HT1080 (cell line): ENCODE measurements around a stretch of chr6.

DNA sequence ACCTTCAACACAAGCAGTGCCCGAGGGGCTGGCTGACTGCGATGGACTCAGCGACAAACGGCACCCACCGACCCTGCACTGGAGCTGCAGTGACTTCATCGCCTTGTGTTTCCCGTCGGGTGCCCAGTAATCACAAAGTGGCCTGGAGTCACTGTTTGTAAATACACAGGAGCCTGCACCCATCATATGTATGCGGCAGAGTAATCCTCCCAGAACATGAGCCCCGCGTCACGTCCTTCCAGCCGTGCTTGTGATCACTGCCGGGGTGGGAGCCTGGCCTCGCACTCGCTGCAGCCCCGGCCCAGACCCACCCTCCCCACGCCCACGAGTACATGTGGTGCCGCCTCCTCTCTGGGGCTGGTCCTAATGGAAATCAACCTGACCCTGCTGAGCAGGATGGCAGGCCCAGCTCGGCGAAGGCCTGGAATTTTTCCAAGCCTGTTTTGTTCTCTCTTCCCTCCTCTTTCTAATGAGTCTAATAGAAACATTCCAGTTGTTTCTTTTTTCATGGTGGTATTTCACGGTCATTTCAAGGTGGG lies 16.4 kb downstream of the SMOC2 start:
RAMPAGE:
- cytosol, long total RNA: no peak
- long total RNA: no peak
- nucleus, long total RNA: no peak

RAMPAGE:
- cytosol, long total RNA: no peak
- long total RNA: no peak
- nucleus, long total RNA: no peak
These were observed 197.7 kb downstream of the SMOC2 start for GRCh38 chr6:168638659-168639187.

DNA sequence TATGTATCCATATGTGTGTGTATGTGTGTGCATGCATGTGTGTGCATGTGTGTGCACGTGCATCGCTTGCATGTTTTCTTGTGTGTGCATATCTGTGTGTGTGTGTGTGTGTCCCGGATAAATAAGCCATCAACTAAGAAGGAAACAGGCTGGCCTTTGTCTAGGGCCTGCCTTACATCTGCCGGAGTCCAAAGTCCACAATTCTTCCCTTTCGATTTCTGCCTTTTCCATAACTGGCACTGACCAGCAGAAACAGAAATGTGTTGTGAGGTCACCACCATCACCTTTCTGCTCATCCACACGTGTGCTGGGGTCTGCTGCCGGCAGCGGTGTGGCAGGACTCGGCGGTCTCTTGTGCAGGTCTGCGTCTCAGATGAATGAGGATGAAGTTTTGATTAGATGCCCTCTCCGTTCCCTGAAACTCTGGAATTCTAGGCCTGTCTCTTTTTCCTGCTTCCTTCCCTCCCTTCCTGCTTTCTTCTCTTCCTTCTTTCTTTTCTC lies 358.0 kb downstream of the THBS2 start:
RAMPAGE:
- cytosol, long total RNA: no peak
- long total RNA: no peak
- nucleus, long total RNA: no peak

DNA sequence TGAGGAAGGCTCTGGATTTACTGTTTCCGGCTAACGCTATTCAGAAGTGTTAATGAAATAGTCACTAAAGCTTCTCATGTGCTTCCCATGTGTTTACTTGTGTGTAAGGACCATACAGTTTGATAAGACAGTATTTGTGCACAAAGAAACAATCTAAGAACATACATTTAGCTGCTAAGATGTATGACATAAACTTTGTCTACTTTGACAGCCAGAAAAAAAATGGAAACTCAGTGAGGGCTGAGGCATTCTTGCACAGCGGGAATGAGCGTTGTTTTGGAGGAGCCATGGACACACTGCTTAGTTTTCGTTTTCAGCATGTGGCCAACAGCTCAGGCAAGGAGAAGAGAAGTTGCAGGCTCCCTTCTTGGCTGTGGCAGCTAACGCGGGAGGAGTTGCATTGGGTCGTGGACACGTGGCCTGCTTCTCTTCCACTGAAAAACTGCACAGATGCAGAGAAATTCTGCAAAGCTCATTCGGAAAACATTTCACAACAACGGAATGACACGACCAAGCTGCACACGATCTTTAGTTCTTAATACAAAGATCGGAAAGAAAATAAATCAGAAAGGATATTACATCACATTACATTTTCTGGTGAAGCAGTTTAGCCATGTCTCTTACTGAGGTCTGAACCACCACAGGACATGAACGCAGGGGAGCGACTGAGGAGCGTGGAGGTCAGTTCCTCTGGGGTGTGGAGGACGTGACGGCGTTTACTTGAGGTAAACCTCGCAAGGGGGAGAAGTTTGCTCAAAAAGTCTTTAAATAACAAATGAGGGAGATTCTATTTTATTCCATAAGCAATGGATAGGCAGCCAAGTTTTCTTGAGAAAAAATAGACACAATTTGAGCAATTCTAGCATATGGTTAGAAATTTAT lies 178.5 kb downstream of the THBS2 start:
RAMPAGE:
- cytosol, long total RNA: no peak
- long total RNA: no peak
- nucleus, long total RNA: no peak

RAMPAGE:
- cytosol, long total RNA: no peak
- long total RNA: no peak
- nucleus, long total RNA: no peak
These were observed 651 bp downstream of the THBS2 start for GRCh38 chr6:169252752-169253637.

DNA sequence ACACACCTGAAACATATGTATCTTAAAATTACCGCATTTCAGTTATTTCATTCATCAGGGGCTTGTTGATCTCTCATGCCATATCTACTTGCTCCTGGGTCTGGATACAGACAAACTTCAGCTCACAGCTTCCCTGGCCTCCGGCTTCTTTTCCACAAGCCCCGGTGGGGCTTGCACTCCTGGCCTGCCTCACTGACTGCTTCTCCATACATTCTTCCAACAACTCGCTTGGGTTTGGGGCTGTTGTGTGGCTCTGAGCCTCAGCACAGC lies 58.6 kb upstream of the THBS2 start:
RAMPAGE:
- cytosol, long total RNA: no peak
- long total RNA: no peak
- nucleus, long total RNA: no peak

DNA sequence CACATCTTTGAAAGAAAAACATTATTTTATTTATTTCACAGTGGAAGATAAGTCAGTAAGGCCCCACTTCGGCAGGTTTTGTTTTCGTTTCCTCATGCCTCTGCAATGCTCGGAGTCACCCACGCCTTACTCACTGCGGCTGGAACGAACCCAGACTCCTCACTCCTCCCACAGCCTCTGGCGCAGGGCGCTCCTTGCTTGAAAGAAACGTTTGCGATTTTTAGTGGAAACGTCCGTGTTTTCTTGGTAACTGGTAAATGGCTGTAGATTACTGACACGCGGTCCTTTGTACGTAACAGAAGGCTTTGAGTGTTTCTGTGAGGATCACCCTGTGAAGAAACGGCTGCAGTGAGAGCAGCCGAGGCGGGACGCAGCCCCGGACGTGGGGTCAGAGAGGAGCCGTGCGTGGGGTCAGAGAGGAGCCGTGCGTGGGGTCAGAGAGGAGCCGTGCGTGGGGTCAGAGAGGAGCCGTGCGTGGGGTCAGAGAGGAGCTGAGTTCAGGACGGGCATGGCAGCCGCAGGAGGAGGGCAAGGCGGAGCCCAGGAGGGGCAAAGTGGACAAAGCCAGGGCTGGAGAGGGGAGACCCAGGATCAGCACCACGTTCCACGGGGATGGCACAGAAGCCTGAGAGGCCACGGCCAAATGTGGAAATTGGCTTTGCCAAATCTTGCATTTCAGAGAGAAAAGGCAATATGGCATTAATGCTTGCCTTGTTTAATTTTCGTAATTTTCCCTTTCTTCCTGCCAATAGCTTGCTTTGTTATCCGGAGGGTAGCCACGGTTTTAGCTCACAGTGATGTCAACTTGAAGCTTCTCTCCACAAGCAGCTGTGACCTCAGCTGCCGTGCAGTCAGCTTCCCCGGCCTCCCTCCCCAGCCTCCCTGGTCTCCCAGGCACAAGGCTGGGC lies 198.7 kb upstream of the THBS2 start:
RAMPAGE:
- cytosol, long total RNA: no peak
- long total RNA: no peak
- nucleus, long total RNA: no peak

GRCh38 chr6:169690301-169690835 lies 11.5 kb downstream of the WDR27 start:
RAMPAGE:
- cytosol, long total RNA: no peak
- long total RNA: no peak
- nucleus, long total RNA: no peak

DNA sequence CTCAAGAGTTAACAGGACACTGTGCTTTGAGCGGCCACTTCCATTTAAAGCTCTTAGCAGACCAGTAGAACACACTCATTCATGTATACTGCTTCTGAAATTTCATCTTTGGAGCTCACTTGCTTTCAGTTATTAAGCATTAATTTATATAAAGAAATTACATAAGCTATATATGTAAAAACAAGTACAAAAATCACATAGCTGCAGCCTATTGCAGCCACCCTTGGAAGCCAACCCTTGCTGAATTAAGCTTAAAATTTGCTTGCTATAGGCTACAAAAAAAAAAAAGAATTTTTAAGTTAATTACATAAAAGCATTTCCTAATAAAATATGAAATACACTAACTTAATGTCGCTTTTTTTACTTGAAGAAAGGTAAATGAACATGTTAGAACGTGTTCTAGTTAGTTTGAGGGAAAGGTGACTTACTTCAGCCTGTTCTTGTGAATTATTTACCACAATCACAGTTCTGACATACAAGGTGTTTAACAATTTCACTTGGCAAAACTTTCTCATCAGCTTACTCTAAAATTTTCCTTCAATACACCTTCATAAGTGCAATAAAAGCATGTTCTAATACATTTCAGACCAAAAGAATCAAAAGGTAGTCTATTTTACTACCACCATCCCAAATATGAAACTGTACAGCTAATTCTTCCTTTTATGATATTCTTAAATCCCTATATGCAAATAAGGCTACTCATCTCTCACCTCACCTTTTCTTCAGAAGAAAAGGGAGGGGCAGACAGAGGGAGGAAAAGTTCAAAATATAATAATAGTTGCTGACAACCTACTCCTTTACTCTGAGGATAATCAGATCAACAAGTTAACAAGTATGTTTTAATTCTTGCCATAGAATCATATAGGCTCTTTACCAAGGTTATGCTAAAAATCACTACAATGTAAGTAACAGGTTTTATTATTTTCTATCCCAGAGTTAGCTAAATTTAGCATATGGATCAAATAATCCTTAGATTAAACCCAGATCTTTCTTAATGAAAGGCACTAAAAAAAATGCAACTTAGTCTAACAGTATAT lies 7.2 kb downstream of the C6orf120 start:
RAMPAGE:
- cytosol, long total RNA: no peak
- long total RNA: no peak
- nucleus, long total RNA: no peak

GRCh38 chr6:169714099-169715201 lies 9.8 kb downstream of the PHF10 start:
RAMPAGE:
- cytosol, long total RNA: no peak
- long total RNA: no peak
- nucleus, long total RNA: no peak

RAMPAGE:
- cytosol, long total RNA: no peak
- long total RNA: no peak
- nucleus, long total RNA: no peak
These were observed 1.4 kb upstream of the PHF10 start for GRCh38 chr6:169725635-169726181.

RAMPAGE:
- cytosol, long total RNA: no peak
- long total RNA: no peak
- nucleus, long total RNA: no peak
These were observed 100.6 kb downstream of the ERMARD start for GRCh38 chr6:169851622-169852811.

GRCh38 chr6:169868171-169868867 lies 116.9 kb downstream of the ERMARD start:
RAMPAGE:
- cytosol, long total RNA: no peak
- long total RNA: no peak
- nucleus, long total RNA: no peak

DNA sequence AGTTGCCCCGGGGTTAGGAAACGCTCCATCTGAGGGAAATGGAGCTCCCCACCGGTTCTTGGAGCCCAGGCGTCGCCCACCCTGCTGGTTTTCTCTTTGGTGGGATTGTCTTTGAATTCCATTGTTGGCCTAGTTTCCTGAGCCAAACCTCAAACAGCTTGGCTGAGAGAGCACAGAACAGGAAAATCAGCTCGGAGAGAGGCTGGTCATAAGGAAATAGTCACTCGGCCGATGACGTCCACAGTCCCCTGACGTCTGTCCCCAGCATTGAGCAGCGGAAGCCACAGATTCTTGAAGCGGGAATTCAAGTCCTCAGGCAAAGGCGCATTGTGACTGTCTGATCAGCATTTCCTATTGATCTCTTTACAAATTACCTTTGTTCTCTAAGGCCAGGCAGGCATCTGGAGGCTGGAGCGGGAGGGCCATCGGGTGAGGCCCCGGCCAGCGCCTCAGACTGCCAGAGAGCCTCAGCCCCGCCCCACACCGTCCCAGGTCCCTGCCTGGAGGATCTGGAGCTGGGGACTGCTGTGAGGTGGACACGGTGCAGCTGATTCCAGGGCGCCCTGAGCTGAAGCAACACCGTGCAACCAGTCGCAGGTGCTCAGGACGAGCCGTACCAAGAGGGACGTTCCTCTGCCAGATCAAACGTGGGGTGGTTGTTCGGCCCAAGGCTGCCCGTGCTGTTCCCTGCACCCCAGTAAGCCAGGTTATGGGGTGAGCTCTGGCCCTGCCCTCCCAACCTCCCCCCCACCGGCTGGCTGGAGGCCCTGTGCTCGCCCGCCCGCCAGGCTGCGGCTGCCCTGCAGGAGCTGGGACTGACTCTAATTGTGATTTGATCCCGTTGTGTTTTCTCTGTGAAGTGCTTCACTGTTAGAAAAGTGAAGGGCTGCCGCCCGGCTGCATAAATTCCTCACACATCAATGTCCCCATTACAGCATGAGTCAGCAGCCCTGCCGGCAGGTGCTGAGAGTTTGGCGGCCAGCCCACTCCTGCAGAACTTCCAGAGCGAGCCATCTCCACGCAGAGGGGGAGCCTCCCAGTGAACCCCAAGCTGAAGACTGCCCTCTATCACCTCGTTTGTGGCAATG lies 138.3 kb downstream of the DLL1 start:
RAMPAGE:
- cytosol, long total RNA: no peak
- long total RNA: no peak
- nucleus, long total RNA: no peak

DNA sequence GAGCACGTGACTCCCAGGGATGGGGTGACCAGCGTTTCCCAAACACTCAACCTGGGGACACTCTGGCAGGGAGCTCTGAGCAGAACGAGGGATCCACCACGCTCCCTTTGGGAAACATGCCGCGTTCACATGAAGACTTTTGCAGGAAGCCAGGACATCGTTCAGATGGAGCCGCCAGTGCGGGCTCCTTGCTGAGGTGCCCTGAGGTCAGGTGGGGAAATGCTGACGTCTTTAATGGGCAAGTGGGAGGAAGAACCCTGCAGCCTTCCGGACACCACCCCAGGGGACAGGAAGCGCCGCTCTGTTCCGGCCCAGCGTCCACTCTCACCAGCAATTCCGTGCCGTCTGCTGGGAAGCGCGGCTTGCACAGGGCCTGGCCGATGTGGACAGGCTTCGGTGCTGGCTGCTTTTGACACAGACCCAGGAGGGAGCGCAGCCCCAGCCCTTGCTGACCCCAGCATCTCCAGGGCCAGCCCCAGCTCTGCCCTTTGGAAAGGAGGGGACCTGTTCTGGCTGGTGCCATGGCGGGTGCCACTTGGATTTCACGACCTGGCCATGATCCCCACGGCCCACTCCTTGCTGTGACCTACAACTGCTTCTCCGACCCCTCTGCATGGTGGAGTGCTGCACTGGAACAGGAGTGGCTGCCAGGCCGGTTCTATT lies 123.3 kb downstream of the DLL1 start:
RAMPAGE:
- cytosol, long total RNA: no peak
- long total RNA: no peak
- nucleus, long total RNA: no peak

RAMPAGE:
- cytosol, long total RNA: no peak
- long total RNA: no peak
- nucleus, long total RNA: no peak
These were observed 112.0 kb downstream of the DLL1 start for GRCh38 chr6:170178833-170179341.

DNA sequence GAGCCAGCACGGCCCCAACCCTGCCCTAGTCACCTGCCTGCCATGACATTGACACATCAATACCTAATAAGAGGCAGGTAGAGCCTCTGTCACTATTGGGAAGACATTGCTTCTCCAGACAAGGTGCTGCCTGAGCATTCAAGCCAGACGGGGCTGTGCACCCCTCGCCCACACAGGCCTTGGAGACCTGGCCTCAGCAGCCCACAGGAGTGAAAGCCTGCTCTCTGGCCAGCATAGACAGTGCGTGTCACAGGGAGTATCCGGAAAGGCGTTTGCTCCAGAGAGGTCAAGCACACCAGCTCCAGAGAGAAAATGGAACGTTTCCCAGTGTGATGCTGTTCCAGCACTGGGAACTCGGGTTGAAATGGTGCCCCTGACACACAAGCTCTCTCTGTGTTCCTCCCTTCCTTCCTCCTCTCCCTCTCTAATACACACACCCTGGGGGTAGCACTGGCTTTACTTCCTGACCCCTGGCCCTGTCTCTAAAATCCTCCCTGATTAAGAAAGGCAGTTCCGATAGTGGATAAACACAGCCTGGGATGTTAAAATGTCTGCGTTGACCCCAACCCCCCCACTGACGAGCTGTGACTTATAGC lies 3.3 kb downstream of the DLL1 start:
RAMPAGE:
- cytosol, long total RNA: no peak
- long total RNA: no peak
- nucleus, long total RNA: no peak

RAMPAGE:
- cytosol, long total RNA: no peak
- long total RNA: no peak
- nucleus, long total RNA: no peak
These were observed 4.8 kb upstream of the DLL1 start for GRCh38 chr6:170295545-170296267.

GRCh38 chr6:170384166-170385116 lies 77.9 kb downstream of the FAM120B start:
RAMPAGE:
- cytosol, long total RNA: no peak
- long total RNA: no peak
- nucleus, long total RNA: no peak

GRCh38 chr6:170434059-170434530 lies 119.0 kb downstream of the PSMB1 start:
RAMPAGE:
- cytosol, long total RNA: no peak
- long total RNA: no peak
- nucleus, long total RNA: no peak